REH cell (cell line): ENCODE data around the gene PTPRQ.

- PRO-cap = no peak
Observed at GRCh38 chr12:75498972-75500109, 12.1 kb downstream of the KRR1 start.

GRCh38 chr12:75640999-75641482, 129.6 kb upstream of the KRR1 start:
- PRO-cap = bidirectional peak, plus-strand start at chr12:75641343, minus-strand start at chr12:75641187

DNA sequence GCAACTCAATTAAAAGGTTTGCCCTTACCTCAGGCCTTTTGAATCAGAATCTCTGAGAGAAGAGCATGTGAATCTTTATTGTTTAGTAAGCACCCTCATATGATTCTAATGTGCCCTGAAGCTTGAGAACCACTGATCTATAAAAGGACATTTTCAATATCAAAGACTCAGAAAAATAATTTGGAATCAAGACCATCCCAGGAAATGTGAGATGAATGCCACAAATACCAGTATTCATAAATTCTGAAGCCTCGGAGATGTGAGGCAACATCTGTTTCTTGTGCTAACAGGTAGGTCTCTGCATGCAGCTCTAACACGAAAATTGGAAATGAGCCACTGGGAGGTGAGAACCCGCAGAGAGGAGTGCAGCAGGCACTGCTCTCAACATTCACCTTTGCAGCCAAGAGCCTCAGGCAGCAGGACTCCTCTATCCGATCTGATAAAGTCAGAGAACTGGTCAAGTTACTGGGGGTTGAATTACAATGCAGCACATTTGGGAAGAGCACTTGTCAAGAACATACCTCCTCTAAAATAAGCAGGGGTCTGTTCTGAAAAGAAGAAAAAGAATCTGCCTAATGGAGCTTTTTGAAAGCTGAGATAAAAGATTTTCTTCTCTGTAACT, 209.4 kb upstream of the KRR1 start:
- PRO-cap = no peak

- PRO-cap = no peak
Observed at GRCh38 chr12:75779642-75780000, 268.2 kb upstream of the KRR1 start.

- PRO-cap = no peak
Observed at GRCh38 chr12:75953100-75953930, 131.2 kb downstream of the NAP1L1 start.

DNA sequence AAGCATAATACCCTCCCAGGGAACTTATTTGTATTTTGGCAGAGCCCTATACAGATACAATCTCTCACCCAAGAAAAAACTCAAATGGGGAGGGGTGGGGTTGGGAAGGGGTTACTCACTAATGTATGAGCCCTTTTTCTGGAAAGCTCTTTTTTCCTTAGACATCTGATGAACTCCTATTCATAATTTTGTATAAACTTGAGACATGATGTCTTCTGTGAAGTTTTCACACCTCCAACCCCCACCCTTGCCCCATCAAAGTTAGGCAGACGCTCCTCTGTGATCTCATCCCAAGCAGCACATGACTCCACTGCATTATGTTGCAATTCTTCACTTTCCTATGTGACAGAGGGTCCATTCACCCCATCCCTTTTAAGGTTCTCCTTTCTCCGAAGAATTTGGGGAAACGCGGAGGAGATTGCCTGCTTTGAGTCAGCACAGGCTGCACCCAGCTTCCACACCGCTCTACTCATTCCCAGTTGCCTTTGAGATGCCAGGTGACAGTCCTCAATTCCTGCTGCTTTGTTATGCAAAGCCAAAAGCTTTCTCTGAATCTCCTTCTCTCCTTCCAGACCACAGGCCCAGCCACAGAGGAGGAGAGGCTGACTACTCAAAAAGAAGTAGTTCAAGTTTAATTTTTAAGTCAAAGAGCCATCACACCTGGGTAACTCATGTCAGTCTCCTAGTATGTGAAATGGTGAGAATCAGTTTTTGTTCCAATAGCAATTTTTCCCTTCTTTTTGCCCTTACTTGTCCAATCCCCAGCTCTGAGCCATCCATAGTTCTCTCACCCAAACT, 114.7 kb downstream of the NAP1L1 start:
- PRO-cap = no peak

- PRO-cap = no peak
Observed at GRCh38 chr12:76029766-76030440, 54.6 kb downstream of the NAP1L1 start.

- PRO-cap = no peak
Observed at GRCh38 chr12:76049517-76050052, 34.9 kb downstream of the NAP1L1 start.

GRCh38 chr12:76259547-76260360, 88.5 kb downstream of the BBS10 start:
- PRO-cap = no peak

DNA sequence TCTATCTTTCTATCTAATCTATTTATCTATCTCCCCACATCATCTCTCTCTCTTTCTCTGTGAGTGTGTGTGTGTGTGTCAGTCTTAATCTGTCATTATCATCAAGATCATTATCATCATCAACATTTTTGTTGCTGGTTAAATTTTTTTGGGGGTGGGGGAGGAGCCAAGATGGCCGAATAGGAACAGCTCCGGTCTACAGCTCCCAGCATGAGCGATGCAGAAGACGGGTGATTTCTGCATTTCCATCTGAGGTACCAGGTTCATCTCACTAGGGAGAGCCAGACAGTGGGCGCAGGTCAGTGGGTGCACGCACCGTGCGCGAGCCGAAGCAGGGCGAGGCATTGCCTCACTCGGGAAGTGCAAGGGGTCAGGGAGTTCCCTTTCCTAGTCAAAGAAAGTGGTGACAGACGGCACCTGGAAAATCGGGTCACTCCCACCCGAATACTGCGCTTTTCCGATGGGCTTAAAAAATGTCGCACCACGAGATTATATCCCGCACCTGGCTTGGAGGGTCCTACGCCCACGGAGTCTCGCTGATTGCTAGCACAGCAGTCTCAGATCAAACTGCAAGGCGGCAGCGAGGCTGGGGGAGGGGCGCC, 28.6 kb downstream of the BBS10 start:
- PRO-cap = no peak

- PRO-cap = no peak
Observed at GRCh38 chr12:76542765-76543190, 16.8 kb downstream of the OSBPL8 start.

DNA sequence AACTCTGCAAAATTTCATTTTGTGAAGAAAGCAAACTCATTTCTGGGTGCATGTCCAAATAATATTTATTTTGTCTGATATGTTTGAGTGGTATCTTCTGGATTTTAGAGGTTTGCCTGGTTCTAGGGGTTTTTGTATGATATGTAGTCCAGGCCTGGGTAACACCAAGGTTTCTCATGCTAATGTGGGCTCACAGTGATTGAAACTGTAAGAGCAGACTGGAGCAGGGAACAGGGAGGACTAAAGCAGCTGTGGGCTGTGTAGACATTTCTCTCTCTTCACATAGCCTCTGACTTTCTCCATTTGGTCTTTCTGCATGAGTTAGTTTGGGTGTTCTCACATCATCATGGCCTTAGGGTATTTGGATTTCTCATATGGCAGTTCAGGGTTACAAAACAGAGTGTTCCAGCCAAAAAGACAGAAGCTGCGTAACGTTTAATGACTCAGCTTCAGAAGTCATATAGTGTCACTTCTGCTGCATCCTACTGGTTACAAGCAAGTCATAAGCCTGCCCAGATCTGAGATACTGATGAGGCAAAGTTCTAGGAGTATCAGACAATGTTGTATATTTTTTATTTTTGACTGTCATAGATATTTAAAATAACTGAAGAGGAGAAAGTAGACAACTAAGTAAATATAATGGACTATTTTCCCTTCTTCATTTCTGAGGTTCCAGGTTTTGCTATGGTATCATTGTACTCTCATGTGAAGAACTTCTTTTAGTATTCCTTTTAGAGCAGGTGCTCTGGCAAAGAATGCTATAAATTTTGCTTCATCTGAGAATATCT, 52.0 kb upstream of the OSBPL8 start:
- PRO-cap = no peak

GRCh38 chr12:79408009-79408320, 282.8 kb downstream of the PAWR start:
- PRO-cap = no peak

DNA sequence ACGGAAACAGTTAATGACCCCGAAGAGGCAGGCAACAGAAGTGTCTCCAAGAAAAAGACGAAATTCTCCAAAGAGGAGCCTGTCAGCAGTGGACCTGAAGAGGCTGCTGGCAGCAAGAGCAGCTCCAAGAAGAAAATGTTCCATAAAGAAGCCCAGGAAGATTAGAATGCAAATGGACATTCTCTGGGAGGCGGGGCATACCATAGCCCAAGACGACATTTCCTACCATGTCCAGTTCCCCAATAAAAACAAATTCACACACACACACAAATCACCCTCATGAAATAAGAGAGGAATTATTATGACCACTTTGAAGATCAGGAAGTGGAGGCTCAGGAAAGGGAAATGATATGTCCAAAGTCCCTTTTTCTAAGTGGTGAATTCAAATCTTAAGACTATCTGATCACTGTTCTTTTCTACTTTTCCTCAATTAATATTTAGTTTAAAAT, 131.7 kb downstream of the PAWR start:
- PRO-cap = no peak

- PRO-cap = no peak
Observed at GRCh38 chr12:79691640-79691750, 731 bp upstream of the PAWR start.

GRCh38 chr12:80044752-80045215, 54.6 kb upstream of the OTOGL start:
- PRO-cap = no peak

DNA sequence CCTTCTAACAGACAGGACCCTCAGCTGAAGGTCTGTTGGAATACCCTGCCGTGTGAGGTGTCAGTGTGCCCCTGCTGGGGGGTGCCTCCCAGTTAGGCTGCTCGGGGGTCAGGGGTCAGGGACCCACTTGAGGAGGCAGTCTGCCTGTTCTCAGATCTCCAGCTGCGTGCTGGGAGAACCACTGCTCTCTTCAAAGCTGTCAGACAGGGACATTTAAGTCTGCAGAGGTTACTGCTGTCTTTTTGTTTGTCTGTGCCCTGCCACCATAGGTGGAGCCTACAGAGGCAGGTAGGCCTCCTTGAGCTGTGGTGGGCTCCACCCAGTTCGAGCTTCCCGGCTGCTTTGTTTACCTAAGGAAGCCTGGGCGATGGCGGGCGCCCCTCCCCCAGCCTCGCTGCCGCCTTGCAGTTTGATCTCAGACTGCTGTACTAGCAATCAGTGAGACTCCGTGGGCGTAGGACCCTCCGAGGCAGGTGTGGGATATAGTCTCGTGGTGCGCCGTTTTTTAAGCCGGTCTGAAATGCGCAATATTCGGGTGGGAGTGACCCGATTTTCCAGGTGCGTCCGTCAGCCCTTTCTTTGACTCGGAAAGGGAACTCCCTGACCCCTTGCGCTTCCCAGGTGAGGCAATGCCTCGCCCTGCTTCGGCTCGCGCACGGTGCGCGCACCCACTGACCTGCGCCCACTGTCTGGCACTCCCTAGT, 150.2 kb downstream of the OTOGL start:
- PRO-cap = no peak

GRCh38 chr12:80443655-80444647, at the start of gene PTPRQ:
PTPRQ (plus strand) TSS chr12:80444235.
- PRO-cap = no peak

GRCh38 chr12:86134386-86135078, 121.7 kb downstream of the MGAT4C start:
- PRO-cap = no peak

DNA sequence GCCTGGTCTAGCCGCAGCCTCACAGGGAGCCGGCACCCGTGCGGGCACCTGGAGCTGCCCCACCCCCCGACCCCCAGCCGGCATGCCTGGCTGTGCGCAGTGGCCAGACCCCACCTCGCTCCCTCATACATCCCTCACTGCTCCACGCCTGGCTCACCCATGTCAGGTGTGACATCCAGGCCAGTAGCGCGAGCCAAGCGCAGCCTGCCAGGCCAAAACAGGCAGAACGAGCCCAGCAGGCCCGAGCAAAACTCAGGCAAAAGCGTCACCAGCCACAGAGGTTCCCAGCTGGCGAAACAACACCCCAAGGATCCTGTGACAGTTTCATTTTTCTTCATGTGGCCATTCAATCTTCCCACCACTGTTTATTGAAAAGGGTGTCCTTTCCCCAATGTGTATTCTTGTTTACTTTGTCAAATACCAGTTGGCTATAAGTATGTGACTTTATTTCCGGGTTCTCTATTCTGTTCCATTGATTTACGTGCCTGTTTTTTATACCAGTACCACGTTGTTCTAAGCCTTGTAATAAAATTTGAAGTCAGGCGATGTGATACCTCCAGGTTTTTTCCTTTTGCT, 8.9 kb upstream of the MGAT4C start:
- PRO-cap = no peak